Renal cortical epithelial cell (primary cell): ENCODE data around the genes ERVV-1, ZNF331, TARM1 and OSCAR.

GRCh38 chr19:52944886-52945589, 17.6 kb downstream of the ZNF816 start:
- RRBS: no CpG with 5 or more reads among the region's 11 CpGs

DNA sequence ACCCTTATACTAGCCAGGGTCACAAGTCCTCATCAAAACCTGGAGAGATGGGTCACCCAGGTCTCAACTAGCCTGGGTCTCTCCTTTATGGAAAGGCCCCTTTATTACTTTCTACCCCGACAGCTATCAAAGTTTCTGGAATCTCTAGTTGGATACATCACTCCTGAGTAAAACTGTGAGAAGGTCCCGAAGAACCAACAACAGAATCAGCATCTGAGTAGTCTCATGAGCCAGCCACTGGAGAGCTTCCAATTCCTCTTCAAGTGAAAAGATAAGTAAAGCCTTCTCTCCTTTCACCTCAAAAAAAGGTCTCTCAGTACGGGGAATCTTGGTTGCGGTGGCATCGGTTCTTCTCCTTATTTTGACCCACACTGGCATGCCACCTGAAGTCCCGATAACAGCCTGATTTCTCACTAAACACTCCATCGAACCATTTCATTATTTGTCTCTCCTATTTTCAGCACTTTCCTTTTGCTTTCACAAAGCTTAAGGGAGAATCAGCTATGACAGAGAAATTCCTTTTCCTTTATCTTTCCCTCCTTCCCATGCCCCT, at the start of gene ERVV-1:
Gene ERVV-1, plus strand, starts transcription at position 334 of the 553 bp plus-strand sequence.
- RRBS: no CpG with 5 or more reads among the region's 7 CpGs

- RRBS: no CpG with 5 or more reads among the region's 8 CpGs
Measured at GRCh38 chr19:53156895-53157194, 2.0 kb downstream of the ZNF347 start.

GRCh38 chr19:53332924-53333480, 547 bp upstream of the ZNF845 start:
- RRBS: no CpG with 5 or more reads among the region's 15 CpGs

GRCh38 chr19:53537492-53538509, at the start of gene ZNF331:
ZNF331 (plus strand) TSS chr19:53538145.
- RRBS: 29% methylated on average over 6 of the region's 92 CpGs

DNA sequence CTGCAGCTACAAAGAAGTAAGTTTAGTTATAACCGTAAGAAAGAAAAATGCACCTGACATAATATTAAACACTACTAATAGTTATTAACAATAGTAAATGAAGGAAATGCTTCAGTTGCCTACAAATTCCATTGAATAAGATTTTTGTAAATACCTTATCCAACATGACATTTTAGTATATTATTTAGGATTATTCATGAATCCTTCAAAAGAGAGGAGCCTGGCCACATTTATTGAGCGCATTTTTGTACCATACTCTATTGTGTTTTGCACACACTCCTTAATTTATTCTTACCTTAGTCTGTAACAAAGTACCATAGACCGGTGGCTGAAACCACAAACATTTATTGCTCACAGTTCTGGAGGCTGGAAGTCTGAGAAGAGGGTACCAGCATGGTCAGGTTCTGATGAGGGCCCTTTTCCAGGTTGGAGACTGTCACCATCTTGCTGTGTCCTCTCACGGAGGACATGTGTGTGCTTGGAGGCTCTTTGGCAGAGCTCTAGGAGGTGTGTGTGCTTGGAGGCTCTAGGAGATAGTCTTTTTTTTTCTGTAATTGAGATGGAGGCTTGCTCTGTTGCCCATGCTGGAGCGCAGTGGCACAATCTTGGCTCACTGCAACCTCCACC, 2.1 kb downstream of the ZNF331 start:
- RRBS: no CpG with 5 or more reads among the region's 5 CpGs

DNA sequence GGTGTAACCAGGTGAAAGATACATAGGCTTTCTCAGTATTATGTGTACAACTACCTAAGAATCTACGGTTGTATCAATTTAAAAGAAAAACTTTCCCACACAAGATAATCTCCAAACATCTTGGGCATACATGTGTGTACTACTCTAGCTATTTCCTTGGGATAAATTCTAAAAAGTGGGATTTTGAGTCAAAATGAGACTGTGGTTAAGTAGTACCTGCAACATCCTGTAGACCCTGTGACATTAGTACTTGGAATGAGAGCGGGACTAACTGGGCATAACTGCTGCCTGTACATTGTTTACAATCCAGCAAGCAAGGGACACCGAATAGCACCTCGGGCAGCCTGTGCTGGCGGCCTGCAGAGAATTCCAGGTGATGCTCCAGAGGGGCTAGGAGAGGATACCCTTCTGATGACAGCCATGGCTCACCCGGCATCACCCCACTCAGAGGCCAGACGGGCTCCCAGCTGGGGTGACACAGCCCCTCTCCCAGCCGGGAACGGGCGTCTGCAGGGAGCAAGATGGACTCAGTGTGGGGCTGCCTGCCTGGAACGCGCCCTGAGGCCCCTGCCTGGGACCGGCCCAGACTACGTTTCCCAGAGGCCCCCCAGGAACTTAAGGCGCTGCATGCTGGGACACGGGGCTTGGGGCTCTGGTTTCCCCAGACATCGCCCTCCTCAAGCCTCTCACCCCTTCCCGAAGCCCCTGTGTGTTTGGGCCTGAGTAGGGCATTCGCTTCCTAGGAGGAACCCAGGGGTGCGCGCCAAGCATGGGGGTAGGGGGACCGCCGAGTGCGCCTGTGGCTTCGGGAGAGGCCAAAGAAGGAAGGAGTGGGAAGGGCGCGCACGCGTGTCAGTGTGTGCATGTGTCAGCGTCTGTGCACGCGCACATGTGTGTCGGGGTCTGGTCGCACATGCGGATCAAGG, 15.7 kb downstream of the ZNF331 start:
- RRBS: 27% methylated on average over 8 of the region's 35 CpGs

GRCh38 chr19:53557583-53557782, 19.5 kb downstream of the ZNF331 start:
- RRBS: no CpG with 5 or more reads among the region's 5 CpGs

DNA sequence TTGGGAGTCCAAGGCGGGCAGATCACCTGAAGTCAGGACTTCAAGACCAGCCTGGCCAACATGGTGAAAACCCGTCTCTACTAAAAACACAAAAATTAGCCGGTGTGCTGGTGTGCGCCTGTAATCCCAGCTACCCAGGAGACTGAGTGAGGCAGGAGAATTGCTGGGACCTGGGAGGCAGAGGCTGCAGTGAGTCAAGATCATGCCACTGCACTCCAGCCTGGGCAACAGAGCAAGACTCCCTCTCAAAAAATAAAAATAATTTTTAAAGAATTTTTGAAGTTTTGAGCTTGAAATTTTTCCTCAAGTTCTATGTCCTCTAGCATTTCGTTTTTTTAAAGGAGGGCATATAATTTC, 35.9 kb downstream of the ZNF331 start:
- RRBS: no CpG with 5 or more reads among the region's 5 CpGs

DNA sequence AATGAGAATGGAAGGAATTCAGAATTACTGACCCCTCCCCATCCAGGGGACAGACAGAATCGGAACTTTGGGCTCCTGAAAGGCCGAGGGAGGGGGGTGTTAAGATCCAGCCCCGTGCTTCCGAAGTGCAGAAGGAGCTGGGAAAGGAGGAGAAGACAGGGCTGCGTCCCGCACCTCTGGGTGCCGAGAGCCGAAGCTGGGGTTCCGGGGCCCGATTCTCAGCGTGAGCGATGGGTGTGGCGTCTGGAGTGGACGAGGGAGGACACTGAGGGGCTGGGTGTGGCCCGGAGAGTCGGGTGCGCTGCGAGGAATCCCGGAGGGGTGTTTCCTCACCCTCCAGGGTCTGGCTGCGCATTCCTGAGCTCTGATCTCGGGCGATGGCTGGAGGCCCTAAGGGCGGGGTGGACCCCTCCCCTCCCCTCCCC, 766 bp downstream of the MYADM start:
- RRBS: 2% methylated on average over 6 of the region's 23 CpGs

DNA sequence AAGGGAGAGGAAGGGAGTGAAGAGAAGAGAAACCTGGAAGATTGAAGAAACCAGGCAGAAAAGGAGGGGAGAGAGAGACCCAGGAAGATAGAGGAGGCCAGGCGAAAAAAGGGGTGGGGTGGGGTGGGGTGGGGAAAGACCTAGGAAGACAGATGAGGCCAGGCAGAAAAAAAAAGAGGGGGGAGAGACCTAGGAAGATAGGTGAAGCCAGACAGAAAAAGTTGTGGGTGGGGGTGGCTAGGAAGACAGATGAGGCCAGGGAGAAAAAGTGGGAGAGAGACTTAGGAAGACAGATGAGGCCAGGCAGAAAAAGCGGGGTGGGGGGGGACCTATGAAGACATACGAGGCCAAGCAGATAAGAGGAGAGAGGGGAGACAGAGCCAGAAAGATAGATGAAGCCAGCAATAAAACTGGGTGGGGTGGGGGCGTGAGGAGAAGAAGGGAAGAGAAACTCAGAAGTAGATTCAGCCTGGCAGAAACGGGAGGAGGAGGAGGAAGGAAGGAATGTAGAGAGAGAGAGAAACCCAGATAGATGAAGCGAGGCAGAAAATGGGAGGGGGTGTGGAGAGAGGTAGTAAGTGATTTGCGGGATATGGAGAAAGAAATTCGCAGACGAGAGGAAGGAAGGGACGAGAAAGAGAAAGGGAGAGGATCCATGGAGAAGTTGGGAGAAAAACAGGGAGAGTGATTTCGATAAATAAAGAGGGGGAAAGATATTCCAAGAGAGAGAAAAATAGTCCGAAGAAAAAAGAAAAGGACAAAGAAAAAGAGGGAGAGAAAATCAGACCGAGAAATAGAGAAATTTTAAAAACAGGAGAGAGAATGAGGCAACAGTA, 12.3 kb upstream of the CACNG6 start:
- RRBS: no CpG with 5 or more reads among the region's 13 CpGs

DNA sequence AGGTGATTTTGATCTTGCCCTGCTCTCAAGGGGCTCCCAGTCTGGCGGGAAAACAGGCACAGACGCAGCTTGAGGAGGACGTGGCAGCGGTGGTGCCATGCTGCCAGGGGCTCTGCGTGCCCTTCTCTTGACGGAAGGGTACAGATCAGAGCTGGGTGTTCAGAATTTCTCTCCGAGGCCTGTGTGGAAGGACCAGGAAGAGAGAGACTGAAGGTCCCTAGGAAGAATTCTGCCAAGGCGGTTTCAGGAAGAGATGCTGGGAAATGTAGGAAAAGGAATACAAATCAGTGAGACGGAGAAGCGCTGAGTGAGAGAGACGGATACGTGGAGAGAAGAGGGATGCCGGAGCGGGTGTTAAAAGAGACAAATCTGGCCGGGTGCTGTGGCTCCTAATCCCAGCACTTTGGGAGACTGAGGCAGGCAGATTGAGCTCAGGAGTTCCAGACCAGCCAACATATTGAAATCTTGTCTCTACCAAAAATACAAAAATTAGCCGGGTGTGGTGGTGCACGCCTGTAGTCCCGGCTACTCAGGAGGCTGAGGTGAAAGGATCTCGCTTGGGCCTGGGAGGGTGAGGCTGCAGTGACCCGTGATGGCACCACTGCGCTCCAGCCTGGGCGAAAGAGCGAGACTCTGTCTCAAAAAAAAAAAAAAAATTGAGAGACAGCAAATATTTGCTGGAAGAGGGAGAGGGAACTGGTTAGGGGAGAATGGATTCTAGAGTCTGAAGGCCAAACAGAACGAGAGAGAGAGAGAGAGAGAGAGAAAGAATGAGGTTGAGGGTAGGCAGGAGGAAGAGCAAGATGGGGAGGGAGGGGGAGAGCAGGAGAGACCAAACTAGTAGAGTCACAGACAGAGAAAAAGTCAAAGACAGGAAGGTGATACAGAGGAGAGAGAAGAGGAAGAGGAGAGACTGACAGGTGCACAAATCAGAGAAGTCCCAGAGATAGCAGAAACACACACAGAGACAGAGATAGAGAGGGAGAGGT, 5.9 kb upstream of the CACNG6 start:
- RRBS: no CpG with 5 or more reads among the region's 24 CpGs

DNA sequence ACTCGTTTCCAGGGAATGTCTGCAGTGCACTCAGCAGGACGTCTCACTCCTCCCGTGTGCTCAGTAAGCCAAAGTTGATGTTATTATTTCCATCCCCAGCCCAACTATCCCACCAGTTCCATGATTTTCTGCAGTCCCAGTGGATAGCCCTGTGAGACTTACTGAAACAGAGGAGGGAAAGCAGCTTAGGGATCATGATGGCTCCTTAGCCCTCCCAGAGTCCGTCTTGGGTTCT, at the start of gene TARM1:
Gene TARM1, minus strand, starts transcription at position 221 of the 235 bp plus-strand sequence.
- RRBS: no CpG with 5 or more reads among the region's 4 CpGs

DNA sequence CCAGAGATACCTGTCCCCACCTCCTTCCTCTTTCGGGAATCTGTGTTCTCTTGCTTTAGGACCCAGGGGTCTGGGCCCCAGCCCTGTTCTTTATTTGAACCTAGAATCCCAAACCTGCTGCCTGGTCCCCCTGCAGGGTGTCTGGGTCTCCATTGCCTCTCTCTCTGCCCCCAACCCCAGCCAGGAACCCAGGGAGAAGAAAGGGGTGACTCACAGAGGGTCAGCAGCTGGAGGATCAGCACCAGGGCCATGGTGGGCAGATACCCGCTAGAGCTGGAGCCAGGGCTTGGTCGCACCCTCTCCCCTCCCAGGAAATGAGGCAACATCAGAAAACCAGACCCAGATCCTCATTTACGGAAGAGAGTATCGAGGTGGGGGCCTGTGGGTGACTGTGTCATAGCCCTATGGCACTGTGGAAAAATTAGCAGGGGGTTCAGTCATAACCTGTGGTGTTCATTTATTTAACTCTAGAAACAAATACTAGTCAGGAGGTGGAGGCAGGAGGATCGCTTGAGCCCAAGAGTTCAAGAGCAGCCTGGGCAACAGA, at the start of gene OSCAR:
Gene OSCAR, minus strand, starts transcription at position 262 of the 547 bp plus-strand sequence.
- RRBS: no CpG with 5 or more reads among the region's 6 CpGs

DNA sequence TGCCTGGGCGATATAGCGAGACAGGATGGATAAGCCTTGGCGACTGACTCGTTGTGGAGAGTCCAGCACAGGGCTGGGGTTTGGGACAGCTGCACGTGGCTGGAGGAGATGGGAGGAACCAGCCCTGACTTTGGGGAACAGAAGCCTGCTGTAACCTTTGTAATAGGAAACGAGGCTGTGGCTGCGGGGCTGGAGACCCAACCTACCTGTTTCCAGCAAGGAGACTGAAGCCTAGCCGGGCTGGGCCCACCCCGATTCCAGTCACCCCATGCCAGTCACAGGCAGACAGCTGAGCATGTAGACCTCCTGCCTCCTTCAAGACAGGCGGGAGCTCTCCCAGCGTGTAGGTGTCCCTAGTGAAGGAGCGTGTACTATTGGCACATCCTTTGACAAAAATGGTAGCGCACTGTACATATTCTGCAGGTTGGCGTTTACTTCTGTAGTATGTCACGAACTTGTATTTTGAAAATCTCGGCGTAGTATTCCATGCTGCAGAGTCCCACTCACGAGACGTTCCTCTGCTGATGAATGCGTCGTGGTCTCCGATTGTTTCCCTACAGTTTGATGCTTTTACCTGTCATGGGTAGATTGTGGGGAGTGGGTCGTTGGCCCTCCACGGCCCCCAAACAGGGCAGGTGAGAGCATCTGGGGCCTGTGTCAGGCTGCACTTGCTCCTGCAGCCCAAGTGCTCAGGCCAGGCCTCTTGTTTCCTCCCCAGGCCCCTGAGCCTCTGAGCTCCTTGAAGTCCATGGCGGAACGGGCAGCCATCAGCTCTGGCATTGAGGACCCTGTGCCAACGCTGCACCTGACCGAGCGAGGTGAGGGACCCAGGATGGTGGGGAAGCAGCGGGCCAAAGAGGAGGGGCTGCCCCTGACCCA, 7.8 kb downstream of the LENG1 start:
- RRBS: no CpG with 5 or more reads among the region's 30 CpGs

- RRBS: no CpG with 5 or more reads among the region's 59 CpGs
Measured at GRCh38 chr19:54162159-54163268, 3.0 kb upstream of the LENG1 start.

DNA sequence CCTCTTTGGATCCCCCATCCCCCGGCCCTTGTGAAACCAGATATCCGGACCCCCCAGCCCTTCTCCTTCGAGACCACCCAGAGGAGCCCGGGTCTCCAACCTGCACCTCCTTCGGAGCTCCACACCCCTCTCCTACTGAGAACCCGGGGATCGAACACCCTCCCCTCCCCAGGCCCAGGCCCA, 508 bp downstream of the MBOAT7 start:
- RRBS: 2% methylated on average over 5 of the region's 7 CpGs

DNA sequence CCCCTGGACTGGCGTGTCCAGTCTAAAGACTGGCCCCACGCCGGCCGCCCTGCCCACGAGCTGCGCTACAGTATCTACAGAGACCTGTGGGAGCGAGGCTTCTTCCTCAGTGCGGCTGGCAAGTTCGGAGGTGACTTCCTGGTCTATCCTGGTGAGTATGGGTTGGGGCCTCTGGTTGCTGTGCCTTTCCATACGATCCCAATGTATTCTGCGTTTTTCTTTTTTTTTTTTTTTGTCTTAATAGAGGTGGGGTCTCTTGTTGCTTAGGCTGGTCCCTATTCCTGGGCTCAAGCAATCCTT, 1.1 kb downstream of the TSEN34 start:
- RRBS: 35% methylated on average over 3 of the region's 11 CpGs

DNA sequence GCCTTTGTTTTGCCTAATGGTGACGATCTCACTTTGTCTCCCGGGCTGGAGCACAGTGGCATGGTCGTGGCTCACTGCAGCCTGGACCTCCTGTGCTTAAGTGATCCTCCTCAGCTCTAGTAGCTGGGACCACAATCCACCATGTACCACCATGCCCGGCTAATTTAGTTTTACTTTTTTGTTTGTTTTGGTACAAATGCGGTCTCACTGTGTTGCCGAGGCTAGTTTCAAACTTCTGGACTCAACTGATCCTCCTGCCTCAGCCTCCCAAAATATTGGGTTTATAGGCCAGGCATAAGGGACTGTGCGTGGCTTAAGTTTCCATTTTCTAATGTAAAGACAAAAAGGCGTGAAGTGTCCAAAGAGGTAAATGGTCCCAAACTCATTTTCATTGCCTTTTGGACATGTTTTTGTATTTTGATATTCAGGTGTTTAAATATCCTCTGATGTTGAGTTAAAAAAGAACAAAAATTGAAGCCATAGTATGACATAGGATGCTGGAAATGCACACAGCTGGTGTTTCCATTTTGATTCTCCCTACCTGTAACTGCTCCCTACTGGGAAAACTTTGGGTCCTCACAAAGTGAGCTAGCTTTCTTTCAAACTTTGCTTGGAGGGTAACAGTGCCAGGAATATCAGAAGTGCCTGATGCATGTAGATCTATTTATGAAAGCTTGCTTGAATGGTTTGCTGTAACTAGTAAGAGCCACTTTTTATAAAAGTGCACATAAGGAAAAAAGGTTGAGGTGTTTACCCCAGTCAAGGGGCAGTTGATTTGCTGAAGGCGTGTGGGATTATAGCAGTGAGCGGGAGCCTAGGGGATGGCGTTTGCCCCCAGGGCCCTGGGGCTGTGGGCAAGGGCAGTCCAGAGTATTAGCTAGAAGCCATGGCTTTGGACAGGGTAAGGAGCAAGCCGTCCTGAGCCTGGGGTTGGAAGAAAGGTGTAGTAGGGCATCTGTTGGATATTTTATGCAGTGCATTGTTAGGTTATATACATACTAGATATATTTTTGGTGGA, 4.1 kb downstream of the RPS9 start:
- RRBS: no CpG with 5 or more reads among the region's 12 CpGs

- RRBS: 89% methylated on average over 1 of the region's 25 CpGs
Measured at GRCh38 chr19:54207915-54208948, 7.6 kb downstream of the RPS9 start.